Smooth muscle cell (in vitro differentiated cells): ENCODE measurements around the gene PIEZO2.

DNA sequence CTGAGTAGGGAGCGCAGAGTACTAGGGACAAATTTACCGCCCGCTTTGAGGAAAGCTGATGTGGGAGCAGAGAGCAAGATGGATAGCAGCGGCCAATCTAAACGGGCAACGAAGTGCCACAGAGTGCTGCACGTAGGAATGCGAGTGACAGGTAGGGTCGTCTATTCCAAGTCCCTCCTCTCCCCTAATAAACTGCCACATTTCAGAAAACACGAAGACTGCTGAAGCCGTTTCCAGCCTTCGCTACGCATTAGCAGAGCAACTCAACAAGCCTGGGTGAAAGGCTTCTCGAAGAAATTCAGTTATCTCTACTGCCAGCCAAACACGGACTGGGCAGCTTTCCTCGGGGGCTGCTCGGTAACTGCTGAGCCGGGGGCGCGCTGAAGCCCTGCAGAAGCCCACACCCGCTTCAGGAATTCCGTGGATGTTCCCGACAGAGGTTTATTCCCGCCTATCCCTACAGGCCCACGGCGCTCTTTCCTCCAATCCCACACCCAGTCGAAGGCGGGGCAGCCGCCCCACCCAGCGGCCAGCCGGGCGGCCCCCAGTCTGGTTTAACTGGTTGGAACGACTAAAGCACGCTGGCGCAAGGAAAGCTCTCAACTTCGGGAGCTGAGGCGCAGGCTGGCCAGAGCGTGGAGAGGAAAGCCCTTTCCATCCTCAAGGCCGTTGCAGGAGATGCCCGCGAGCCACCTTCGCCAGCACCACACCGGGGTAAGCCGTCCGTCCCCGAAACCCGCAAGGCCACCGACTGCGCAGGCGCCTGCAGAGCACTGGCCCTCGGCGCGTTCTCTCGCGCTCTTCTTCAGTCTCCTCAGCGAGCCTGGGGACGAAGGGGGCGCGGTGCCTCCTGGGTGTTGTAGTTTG, 617 bp upstream of the RALBP1 start:
- RAMPAGE, long total RNA, result start-site peak on the plus strand centred at position 550 of the sequence, 50 bp wide, 27 and 23 reads in 2 replicates

GRCh38 chr18:9612112-9612738, 2.1 kb downstream of the PPP4R1 start:
- RAMPAGE, long total RNA, result no peak

DNA sequence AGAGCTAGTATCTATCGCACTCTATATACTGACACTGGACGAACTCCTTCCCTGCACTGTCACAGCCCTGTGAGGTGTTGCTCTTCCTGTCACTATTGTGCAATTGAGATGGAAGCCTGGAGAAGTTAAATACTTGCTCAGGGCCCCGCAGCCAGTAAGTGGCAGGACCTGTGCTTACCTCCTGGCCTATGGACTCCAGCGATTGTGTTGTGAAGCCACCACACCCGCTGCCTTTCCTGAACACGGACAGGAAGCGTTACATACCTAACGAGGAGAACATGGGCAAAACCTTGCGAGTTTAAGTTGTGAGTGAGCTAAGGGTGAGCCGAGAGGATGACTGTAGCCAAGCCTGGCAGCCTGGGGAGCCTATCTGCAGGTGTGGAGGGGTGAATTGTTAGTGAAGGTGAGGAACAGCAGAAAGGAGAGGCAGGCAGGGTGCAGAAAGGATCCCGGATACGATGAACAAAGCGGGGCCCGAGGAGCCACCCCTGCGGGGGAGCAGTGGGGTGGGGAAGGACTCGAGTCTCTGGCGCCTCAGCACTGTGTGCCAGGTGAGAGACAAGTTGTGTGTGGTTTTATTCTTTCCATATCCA, 26.2 kb downstream of the RAB31 start:
- RAMPAGE, long total RNA, result no peak

GRCh38 chr18:9737221-9737793, 29.2 kb downstream of the RAB31 start:
- RAMPAGE, long total RNA, result no peak

DNA sequence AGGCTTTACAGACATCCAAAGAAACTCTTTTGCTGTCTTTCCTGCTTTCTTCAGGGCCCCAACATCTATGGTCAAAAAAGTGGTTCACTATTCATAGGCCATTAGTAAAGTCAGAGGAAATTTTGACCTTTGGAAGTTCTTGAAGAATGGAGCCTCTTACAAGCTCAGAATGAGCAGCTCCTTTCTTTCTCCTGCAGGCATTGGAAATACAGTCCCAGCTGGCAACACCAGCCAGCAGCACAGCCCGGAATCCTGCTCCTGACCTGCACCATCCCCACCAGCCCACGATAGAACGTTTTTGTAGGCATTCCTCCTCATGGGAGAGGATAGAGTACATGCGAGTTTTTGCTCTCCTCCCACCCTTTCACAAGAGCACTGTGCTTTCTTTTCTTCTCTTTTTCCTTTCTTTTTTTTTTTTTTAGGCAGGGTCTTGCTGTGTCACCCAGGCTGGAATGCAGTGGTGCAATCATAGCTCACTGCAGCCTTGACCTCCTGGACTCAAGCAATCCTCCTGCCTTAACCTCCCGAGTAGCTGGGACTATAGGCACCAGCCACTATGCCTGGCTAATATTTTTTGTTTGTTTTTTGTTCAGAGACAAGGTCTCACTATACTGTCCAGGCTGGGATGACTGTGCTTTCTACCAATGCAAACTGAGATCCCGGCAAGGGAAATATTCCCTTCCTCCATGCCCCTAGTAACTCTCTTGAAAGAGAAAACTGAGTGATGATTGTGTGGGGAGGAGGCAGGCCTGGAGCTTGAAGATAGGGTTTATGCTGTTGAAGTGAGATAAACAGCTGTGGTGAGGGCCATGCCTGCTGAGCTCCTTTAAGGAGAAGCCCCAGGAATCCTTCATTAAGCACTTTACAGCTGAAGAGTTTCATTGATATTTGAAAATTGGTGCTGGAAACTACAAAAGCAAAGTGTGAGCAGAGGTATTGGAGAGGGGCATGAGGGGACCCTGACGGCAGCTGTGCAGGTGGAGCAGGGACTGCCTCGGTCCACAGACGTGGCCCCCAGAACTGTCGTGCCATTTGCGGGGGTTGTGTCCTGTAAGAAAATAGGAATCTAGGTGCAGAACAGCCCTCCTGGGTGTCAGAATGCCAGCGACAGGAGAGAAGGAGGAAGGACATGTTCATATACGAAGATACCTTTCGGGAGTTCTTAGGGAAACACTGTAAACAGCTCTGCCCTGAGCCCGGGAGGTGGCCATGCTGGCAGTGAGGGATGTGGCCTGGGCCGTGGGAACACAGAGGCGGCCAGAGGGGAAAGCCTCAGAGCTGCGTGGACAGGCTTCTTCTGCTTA, 82.5 kb upstream of the TXNDC2 start:
- RAMPAGE, long total RNA, result no peak

GRCh38 chr18:9810889-9811441, 74.8 kb upstream of the TXNDC2 start:
- RAMPAGE, long total RNA, result no peak

- RAMPAGE, long total RNA, result no peak
Measured at GRCh38 chr18:9912541-9913214, 1.1 kb upstream of the VAPA start.

DNA sequence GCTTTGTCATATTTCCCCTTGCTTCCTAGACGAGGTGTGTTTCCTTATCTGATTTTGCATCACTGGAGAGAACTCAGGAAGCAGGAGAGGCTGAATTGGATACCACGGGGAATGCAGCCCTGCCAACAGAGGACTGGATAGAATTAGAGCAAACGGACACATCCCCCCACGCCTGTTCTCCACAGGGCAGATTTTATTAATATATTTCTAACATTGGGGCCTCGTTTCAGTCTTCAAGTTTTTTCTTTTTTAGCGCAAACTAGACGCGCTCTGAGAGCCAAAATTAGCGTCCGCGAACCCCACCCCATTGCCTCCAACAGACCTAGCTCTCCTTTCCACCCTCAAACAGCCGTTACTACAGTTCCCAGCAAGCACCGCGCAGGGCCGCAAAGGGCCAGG, 602 bp upstream of the VAPA start:
- RAMPAGE, long total RNA, result no peak

GRCh38 chr18:9915469-9915675, 1.6 kb downstream of the VAPA start:
- RAMPAGE, long total RNA, result no peak

GRCh38 chr18:9931558-9932139, 17.8 kb downstream of the VAPA start:
- RAMPAGE, long total RNA, result no peak

- RAMPAGE, long total RNA, result no peak
Measured at GRCh38 chr18:9952728-9953793, 39.2 kb downstream of the VAPA start.

- RAMPAGE, long total RNA, result no peak
Measured at GRCh38 chr18:10049589-10049984, 135.8 kb downstream of the VAPA start.

DNA sequence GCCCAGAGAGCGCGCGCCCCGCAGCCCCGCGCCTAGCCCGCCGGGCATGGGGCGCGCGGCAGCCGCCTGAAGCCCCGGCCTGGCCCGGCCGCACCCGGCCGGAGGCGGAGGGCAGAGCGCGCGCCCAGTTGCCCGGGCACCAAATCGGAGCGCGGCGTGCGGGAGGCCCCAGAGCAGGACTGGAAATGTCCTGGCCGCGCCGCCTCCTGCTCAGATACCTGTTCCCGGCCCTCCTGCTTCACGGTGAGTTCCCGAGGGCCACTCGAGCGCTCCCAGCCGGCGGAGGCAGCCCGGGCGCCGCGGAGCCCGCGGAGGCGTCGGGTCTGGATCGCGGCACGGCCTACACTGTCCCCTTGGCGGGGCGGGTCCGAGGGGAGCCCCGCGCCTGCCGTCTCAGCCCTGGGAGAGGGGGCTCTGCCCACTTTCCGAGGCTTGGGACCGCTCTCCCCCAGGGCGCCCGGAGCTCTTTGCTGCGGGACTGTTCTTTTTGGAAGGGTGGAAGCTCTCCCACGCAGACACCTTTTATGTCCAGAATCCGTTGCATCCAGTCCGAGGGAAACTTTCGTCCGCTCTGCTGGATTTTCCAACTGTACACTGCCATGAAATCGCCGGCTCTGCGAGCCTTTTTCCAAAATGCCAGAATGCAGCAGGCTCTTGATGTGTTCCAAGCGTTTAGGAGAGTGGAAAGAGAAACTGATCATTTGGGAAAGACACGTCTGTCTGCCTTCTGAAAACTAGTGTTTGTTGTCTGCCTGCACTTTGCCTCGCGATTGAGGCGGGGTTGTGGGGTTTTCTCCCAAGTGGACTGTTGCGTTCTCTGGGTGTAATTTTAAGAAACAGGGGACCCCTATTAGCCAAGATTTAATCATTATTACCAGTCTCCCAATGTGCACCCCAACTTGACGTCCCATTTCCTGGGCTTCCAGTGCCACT, 628 bp downstream of the APCDD1 start:
- RAMPAGE, long total RNA, result no peak

DNA sequence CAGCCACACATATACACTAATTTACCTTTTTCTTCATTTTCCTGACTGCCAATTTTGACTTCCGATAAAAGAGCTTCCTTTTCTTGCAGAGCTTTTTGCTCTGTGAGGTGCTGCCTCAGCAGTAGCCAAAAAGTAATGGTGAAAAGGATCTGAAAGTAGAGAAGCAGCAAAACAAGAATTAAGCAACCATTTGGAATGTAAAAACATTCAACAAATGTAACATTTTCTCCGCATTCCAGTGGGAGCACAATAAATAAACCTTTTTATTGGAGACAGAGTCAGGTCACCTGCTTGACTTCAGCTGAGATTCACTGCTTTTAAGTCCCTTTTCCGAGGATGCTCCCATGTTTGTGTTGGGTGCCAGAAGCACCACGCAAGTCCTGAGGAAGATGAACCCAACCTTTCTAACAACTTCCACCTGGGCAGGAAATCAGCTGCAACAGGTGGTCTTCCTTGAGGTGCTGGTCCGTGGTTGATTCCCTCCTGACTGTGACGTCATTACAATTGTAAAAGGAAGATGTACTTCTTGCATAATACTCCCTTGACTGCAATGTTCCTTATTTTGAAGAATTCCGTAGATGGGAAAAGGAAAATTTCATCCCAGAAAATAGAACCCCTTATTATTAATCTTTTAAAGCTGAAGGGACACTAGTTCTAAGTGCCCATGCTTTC, 265.5 kb downstream of the NAPG start:
- RAMPAGE, long total RNA, result no peak

DNA sequence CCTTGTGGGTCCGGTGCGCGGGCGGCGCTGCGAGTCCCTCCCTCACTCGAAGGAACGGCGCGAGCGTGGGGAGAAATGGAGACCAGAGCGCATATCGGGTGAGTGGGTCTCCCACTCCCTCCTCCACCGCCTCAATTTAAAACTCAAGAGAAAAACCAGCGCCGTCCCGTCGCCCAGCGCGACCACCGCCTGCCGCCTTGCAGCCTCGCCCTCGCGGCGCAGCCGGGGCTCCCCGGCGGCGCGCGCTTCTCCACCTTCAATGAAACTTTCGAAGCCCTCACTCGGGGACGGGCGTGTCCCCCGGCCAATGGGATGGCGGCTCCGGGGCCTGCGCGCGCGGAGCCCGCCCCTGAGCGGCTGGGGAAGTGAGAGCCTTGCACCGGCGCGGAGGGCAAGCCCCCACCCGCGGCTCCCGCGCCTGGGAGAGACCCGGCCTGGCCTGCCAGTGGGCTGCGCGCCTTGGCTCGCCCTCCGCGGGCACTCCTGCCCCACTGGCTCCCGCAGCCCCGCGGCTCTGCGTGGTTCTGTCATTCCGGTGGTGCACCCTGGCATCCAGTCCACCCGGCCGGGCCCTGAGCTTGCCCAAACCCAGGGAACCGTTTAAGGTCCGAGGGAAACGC, at the start of gene PIEZO2:
Gene PIEZO2 (minus strand): TSS at position 261 of the 620 bp plus-strand sequence.
- RAMPAGE, long total RNA, result no peak

- RAMPAGE, long total RNA, result no peak
Measured at GRCh38 chr18:11984163-11984641, 2.9 kb downstream of the IMPA2 start.

GRCh38 chr18:11991115-11991849, 10.0 kb downstream of the IMPA2 start:
- RAMPAGE, long total RNA, result no peak

DNA sequence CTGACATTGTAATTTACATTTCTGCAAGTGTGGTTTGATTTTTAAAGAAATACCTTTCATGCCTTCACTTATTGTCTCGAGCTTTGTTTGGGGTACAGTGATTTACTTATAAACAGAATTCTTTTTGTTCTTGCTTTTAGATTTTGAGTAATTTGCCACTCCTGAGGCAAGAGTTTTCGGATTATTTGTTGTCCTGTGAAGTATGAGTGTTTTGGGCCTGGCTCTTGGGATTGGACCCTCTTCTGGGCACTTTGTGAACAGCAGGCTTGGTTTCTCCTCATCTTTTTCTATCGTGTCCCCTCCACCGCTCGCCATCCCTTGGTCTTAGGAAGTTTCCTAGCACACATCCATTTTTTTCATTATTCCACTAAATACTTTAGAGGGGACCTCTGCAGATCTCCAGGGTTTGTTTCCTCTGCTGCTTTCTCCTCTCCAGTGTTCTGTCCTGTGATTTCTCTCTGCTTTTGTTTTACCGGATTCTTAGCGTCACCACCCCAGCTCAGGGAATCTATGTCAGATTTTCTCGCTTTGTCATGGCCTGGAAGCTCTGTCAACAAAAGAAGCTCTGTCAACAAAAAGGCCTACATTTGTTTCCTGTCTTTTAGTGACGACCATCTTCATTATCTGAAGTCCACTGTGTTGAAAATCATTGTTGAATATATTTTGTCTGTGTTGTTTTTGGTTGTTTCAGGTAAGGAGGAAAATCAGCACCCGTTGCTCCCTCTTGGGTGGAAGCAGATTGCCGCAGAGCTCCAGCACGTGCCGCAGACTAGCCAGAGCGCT, 27.7 kb downstream of the ANKRD62 start:
- RAMPAGE, long total RNA, result no peak

DNA sequence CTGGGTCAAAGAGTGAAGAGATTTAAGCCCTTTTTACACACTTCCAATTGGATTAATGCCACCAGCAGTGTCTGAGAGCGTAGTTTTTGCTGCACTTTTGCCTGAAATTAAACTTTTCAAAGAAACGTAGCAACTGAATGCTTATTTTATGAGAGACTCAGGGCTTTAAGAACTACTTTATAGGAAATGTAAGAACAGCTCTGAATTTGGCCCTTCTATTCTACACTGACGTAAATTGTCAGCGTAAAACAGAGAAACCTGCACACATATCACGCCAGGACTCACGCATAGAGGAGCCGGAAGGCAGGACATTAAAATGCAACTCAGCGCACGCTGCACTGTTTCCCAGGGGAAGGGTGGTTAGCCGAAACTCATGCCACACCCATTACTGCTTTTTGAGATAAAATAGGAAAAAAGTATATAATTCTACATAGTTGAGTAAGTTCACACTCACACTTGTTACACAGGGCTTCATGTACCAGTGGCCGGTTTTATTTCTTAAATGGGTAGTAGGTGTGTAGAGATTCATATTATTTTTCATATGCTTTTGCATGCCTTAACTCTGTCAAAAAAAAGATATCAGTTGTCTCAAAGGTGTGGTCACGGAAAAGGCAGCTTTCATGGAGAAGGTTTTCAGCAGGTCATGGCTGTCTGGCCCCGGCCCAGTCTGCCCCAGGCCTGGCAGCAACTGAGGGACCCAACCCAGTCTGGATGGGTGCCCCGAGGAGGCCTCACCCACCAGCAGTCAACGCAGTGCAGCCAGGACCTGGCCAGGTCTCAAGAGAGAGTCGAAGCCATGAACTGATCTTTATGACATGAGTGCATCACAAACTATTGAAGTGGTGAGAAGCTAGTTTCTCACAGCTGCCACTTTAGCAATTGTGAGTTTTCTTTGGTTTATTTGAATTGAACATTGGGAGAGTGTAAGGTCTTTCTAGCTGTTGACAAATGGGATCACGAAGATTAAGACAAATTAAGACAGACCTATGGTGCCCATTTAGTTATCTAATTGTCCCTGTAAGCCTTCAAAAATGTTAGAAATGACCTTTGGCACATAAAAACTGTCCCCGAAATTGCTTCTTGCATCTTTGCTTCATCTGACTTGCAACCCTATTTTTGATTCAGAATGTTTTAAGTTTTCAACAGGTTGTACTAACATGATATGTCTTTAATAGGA, 7.7 kb downstream of the TUBB6 start:
- RAMPAGE, long total RNA, result no peak

DNA sequence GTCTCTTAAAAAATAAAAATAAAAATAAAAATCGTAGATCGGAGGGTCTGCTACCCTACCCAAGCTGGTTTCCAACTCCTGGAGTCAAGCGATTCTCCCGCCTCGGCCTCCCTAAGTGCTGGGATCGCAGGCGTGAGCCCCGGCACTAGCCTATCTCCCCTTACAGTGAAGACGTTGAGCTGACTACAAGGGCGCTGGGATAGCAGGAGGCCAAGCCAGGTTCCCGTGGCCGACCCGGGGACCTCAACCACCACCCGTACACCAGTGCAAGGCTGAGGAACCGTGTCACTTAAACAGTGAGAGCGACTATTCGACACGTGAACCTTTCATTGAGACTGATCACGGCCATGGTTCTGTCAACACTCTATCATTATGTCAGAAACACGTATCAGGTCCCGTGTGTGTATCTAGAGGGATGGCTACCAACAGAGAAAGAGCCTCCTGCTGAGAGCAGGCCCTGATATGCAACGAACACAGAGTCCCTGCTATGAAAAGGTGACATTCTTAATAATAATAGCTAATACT, 989 bp downstream of the AFG3L2 start:
- RAMPAGE, long total RNA, result no peak